Tibial artery (tissue), 1 donor: ENCODE measurements around a stretch of chr15.

DNA sequence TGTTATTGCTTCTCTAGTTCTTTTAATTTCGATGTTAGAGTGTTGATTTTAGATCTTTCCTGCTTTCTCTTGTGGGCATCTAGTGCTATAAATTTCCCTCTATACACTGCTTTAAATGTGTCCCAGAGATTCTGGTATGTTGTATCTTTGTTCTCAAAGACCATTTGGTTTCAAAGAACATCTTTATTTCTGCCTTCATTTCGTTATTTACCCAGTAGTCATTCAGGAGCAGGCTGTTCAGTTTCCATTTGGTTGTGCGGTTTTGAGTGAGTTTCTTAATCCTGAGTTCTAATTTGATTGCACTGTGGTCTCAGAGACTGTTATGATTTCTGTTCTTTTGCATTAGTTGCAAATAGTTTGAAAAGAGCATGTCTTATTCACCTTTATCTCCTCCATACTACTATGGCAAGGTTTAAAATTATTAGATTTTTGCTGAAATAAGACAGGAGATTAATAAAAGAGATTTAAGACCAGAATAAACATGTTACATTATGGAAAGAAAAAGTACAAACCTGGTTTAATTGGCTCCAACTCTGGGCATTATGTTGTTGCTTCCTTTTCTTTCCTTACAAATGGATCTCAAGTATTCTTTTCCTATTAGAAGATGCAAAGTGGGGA is 133.9 kb downstream of the PEAK1 start:
- PRO-cap, result no peak

- PRO-cap, result no peak
These were observed 61.5 kb downstream of the PEAK1 start for GRCh38 chr15:77358349-77358835.

GRCh38 chr15:77608678-77609098 is 24.0 kb downstream of the LINGO1 start:
- PRO-cap, result no peak

DNA sequence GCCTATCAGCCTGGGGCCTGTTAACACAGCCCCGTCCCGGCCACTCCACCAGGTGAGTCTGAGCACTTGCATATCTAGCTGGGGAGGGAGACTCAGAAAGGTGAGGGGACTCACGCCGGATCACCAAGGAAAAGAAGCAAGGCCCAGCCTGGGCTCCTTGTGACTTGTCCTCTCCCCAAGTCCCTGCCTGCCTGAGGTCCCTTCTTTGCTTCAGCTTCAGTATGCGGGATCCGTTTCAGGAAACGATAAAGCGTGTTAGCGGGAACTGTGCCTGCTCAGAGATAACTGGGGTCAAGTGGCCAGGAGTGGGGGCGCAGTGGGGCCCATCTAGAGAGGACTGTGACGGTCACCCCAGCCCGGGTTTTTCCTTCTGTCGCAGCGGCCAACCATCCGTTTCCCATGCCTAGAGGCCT is 10.3 kb downstream of the LINGO1 start:
- PRO-cap, result no peak

- PRO-cap, result no peak
These were observed 106.3 kb upstream of the LINGO1 start for GRCh38 chr15:77738838-77739547.

DNA sequence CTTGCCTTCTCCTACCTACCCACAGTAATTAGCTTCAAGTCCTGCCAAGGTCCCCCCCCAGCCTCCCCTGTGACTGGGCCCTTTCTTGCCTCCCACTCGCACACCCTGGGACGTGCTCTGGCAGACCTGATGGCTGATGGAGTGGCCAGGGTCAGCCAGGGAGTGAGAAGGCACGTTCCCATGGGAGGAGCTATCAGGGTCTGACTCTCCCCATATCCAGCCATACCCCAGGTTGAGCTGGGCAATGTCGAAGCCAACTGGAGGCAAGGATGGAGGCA is 136.6 kb upstream of the LINGO1 start:
- PRO-cap, result no peak

DNA sequence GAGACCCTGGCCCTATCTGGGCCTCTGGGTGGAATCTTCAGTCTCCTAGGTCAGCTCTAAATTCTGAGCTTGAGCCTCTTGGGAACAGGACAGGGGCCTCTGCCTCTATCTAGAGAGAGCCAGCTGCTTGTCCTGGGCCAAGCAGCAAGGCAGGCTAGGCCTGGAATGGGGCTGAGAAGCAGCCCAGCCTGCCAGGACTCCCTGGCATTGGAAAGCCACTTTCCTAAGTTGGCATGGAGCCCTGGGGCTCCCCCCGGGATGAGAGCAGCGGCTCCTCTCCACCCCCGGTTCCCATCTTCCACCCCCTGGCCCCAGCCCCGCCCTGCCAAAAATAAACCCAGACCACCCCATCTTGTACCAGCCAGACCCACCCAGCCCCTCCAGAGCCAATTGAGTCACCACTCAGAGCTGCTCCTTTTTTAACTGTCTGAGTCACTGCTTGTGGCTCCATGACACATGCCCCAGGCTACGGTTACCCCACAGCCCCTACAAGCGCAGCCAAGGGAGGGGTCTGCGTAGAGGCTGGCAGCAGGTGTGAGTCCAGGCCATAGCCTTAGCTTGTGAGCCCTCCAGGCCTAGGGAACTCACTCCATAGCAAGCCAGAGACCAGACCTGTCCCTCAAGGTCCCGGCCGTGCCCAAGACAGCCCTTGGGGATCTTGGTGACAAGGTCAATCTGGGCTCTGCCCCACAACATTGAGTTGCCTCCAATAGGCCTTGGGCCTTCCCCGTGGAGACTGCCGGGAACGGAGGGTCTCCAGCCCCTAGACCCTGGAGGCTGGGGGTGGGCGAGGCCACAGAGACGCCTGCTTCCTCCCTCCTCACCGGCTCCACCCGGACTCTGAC is 189.7 kb downstream of the TBC1D2B start:
- PRO-cap, result no peak

DNA sequence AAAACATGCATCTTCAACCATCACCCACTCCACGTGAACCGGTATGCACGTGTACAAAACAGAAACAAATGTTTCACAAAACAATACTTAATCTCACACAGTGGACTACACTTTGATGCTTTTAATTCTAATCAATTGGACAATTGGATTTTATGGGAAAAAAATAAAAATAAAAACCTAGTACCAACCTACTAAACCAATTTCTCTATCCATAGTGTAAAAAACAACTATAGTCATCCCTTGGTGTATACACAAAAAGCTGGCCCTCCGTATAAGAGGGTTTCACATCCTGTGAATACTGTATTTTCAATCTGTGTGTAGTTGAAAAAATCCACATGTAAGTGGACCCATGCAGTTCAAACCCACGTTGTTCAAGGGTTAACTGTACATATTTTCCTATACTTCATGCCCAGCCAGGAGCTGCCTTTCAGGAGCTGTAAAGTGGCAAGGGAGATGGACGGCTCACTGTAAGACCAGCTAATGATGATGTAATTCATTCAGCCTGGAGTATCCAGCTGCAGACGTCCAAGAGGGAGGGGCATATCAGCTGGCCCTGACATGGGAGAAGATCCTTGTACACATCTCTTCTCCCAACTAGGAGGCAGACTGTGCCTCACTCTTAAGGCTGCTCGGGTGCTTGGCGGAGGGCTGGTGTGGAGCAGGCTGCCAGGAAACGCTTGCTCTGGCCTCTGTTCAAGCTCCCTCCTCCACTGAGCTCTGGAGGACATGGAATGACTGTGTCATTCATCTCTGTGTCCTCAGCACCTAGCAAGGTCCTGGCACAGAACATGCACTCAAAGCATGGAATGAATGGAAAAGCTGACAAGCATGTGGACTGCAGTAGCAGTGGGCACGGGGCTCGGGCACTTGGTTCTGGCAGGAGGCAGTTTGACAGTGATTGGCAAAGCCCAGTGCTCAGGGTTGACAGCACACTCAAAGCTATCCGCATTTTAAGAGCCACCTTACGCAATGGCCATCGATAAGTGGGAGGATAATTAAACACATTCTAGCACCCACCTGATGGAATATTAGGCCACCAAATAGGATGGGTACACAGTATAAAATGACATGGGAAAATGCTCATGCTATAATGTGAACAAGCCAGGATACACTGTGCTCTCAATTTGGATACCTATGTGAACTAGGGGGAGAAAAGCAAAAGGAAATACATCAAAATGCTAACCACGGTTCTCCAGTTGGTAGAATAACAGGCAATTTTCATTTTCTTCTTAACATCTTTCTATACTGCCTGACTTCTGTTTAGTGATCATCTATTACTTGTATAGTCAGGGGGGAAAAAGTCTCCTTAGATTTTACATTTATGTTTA is 72.5 kb downstream of the TBC1D2B start:
- PRO-cap, result no peak

DNA sequence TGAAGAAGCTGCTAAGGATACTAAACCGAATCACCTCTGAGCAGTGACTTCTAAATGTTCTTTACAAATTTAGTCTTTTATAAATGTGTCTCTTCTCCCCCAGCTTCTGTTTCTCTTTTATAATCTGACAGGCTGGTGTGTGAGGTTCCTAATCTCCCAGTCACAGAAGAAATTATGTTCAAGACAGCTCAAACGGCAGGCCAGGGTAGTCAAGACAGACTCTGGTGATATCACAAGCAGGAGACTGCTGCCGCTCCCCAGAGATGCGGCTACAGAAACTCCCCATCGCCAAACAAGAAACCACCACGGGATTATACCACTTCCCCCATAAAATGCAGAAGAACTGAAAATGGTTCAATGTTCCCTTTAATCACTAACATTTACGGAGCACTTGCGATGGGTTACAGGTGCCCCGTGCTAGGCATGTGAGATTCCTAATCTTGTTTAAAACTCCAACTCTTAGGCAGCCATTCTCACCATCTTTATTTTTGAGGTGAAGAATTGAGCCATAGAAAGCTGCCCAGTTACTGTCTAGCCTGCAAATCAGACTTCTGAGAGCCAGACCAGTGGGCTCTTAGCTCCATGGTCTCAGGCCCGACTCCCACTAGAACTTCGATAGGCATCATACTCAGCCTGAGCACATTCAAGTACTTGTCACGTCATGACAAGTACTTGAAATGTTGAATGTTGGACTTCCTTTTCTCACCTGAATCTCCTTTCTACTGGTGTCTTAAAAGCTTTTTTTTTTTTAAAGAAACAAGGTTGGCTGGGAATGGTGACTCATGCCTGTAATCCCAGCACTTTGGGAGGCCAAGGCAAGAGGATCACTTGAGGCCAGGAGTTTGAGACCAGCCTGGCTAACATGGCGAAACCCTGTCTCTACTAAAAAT is 58.4 kb downstream of the TBC1D2B start:
- PRO-cap, result no peak

- PRO-cap, result no peak
These were observed 34.2 kb downstream of the TBC1D2B start for GRCh38 chr15:78043376-78043705.

DNA sequence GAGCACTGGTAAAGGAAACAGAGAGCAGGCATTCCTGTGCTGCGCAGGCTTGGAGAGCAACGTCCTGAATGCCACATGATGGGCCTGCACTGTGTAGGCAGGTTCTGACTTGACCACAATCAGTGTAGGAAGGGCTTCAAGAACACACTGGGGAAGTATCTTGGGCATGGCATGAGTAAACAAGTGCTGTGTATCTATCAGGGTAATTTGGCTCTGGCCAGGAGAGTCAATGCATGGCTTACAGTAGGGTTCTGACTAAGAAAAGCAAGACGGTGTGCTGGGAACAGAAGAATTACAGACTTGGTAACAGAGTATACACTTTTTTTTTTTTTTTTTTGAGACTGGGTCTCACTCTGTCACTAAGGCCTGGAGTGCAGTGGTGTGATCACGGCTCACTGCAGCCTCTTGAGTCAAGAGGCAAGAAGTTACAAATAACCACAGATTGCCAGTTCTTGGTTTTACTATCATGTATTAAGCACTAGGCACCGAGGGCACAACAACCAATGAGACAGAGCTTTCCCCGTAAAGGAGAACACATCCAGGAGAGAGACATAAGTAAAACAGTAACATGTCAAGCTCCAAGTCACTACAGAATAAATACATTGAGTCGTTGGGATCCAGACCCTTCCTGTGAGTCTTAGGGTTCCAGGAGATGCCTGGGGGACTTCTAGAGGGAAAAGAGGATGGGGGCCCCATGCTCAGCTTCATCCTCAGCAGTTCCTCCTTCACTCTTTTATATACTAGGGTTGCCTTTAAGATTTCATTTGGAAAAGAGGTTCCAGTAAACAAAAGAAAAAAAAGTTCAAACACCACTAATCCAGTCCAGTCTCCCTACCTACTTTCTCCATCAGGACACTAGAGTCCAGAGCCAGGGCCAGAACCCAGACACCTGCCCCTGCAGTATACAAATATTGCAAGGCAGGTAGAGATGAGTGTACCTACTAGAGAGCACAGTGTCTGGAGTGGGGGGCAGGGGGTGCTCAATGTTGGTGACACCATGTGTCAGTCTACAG is 30.4 kb downstream of the TBC1D2B start:
- PRO-cap, result no peak

DNA sequence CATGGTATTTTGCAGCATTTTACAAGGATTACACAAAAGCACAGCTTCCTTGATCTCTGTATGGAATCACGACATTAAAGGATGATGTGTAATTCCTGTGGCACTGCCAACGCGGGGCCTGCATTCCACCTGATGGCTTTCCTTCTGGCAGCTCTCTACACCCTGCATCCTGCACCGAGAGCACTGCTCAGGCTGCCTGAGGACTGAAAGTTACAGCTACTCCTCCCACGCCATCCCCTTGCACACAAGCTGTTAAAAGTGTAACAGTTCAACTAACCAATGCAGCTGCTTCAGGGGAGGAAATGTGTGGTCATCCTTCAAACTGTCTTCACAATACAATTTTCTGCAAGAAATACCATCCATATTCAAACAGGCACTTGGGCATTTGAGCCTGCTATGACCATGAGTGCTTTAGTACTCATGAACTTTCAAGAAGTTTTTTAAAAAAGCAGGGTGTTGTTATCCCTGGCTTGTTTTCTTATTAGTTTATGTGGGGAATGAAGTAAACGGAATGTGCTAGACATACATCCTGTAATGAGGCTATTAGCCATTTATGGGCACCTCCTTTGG is 27.4 kb downstream of the TBC1D2B start:
- PRO-cap, result no peak

DNA sequence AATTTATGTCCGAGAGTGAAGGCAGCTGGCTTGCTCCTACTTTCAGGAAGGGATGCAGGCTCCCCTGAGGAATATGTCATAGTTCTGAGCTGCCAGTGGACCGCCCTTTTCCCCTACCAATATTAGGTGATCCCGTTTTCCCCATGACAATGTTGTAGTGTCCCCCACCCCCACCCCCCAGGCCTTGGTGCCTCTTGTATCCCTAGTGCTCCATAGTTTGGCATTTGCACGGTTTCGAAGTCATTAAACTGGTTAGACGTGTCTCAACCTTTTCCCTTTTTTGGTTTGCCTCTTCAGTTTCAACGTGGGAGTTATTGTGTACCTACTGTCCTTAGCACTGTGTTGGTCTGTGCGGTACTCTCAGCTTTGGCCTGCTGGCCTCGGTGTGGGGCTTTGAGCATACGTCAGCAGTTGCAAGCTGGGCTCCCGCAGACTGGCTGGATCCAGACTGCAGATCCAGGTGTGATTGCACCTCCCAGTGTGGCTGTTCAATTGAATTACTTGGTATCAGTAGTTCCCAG is 7.9 kb downstream of the CRABP1 start:
- PRO-cap, result no peak

GRCh38 chr15:78374641-78375536 is 34.7 kb downstream of the CRABP1 start:
- PRO-cap, result no peak

DNA sequence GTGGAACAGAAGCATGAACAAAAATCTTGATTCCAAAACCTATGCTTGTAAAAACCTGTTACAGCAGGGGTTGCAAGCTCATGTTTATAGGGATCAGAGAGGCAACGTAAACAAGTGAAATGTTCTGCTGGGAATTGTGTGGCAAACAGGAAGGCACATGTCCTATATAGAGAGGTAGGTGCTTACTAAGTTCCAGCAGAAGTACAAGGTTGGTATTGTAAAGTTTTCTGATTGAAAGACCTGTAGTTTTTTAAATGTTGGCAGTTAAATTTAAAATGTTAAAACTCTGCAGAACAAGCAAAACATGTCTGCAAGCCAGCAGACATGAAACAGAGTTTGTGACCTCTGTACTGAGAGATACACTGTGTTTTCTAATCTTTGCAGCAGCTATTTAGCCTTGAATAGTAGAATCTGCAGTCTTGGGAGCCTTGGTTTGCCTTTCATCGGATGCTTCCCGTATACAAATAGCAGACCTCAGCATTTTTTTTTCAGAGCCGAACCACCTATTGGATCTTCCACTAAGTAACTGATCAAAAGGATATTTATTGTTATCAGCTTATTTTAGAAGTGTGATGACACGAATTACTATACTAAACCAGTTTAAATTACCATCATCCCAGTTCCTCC is 11.4 kb downstream of the IREB2 start:
- PRO-cap, result no peak

GRCh38 chr15:78726862-78727359 is 84.4 kb downstream of the ADAMTS7 start:
- PRO-cap, result no peak

DNA sequence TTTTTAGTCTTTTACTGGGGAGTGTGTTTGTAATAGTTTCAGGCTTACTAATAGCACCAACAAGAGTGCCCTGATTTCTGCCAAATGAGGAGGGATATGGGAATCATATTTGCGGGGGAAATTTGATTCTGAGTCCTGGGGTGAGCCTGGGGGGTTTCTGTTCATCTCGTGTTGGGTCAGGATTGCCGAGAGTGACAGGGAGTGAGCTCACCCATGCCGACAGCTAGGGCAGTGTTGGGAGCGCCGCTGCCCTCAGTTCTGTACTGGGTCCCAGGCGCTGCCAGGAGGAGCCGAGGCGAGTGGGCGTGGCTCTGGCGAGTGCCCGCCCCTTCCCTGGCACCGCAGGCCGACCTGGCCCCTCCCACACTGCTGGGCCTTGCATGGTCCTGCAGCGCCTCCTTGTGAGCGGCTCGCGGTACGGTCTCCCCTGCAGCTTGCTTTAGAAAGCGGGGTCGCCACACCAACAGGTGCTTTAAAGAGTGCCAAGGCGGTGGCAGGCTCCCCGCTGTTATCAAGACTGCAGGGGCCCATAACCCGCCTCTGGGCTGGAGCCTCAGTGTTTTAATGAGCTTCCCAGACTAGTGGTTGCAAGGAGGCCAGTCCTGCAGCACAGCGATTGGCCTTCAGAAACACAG is 60.3 kb downstream of the ADAMTS7 start:
- PRO-cap, result unidirectional peak, minus-strand start at position 260 of the sequence

DNA sequence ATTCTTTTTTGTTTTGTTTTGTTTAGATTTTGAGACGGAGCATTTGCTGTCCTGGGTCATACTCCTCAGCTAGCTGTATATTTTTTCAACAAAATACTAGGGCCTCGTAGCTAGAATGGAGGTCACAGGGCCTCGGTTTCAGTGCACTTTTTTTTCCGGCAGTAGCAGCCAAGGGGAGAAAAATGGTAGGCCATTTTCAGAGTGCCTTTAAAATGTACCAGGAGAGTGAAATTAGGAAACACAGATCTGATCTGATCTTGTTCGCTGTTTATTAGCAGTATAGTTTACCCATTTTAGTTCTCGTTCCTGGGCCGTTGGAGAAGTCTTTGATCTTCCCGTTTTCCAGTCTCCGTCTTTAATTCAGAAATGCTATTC is 3.7 kb downstream of the MORF4L1 start:
- PRO-cap, result no peak

- PRO-cap, result no peak
These were observed 7.1 kb upstream of the CTSH start for GRCh38 chr15:78951826-78952535.

DNA sequence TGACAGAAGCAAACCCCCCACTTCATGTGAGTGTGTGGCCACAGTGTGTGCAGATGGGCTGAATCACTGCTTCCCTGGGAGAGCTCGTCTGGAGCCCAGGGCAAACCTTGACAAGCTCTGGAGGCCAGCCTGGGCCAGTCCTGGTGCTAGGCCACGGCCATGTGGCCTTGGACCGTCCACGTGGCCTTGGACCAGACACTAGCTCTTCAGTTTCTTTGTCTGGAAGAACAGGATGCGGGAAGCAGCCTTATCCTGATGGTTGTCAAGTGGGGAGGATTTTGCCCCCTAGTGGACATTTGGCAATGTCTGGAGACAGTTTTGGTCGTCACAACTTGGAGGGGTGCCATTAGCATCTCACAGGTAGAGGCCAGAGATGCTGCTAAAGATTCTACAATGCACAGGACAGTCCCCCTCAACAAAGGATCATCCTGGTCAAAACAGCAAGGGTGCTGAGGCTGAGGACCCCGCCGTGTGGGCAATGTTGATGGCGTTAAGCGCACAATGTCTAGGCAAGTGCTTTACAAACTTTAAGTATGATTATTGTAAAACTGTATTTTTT is 34.8 kb upstream of the CTSH start:
- PRO-cap, result no peak